GM23338 (cell line): ENCODE measurements around a stretch of chr15.

GRCh38 chr15:61227918-61228582 lies 1.1 kb downstream of the RORA start:
- PRO-cap = no peak
- RAMPAGE, long total RNA = no peak

- PRO-cap = no peak
- RAMPAGE, long total RNA = no peak
Observed at GRCh38 chr15:61747186-61747583, 313.1 kb downstream of the VPS13C start.

- PRO-cap = no peak
- RAMPAGE, long total RNA = no peak
Observed at GRCh38 chr15:61875645-61875942, 184.7 kb downstream of the VPS13C start.

GRCh38 chr15:62163290-62164564 lies 1.4 kb downstream of the C2CD4B start:
- PRO-cap = no peak
- RAMPAGE, long total RNA = no peak

- PRO-cap = no peak
- RAMPAGE, long total RNA = no peak
Observed at GRCh38 chr15:62281669-62282154, 108.6 kb upstream of the TLN2 start.

DNA sequence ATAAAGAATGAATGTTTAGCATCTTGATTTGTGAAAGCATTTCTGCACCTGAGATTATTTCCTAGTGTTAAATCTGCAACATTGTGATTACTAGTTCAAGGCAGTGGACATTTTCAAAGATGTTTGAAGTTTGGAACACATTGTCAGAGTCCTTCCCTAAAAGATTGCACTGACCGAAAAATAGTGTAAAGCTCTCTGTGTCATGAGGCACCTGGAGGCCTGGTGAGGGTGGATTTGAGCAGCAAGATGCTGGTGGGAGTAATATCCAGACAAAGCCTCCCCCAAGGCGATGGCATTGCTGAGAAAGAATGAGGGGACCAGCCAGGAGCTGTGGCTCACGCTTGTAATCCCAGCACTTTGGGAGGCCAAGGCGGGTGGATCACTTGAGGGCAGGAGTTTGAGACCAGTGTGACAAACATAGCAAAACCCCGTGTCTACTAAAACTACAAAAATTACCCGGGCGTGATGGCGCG lies 176.9 kb downstream of the TLN2 start:
- PRO-cap = unidirectional peak, plus-strand start at position 225 of the sequence
- RAMPAGE, long total RNA = no peak

DNA sequence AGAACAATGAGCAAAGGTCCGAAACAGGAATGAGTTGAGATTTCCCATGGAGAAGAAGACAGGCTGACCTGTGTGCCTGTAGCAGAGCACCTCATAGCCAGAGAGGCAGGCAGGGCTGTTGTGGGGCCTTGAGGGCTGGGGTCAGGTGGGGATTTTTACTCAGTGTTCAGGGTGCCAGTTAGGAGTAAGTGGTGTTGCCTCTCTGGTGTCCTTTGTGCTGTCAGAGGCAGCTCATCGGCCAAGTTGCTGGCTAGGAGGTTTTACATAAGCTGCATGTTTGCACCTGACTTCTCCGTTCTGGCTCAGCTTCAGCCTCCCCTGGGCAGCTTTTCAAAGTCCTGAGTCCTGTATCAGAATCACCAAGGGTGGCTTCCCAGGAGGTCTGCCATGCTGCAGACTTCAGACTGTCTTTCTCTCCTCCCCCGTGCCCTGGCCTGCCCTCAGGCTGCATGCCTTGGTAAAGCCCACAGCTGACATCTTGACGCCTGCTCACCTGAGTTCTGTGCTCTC lies 242.6 kb upstream of the TPM1 start:
- PRO-cap = no peak
- RAMPAGE, long total RNA = no peak

- PRO-cap = no peak
- RAMPAGE, long total RNA = no peak
Observed at GRCh38 chr15:62857367-62858083, 185.0 kb upstream of the TPM1 start.

DNA sequence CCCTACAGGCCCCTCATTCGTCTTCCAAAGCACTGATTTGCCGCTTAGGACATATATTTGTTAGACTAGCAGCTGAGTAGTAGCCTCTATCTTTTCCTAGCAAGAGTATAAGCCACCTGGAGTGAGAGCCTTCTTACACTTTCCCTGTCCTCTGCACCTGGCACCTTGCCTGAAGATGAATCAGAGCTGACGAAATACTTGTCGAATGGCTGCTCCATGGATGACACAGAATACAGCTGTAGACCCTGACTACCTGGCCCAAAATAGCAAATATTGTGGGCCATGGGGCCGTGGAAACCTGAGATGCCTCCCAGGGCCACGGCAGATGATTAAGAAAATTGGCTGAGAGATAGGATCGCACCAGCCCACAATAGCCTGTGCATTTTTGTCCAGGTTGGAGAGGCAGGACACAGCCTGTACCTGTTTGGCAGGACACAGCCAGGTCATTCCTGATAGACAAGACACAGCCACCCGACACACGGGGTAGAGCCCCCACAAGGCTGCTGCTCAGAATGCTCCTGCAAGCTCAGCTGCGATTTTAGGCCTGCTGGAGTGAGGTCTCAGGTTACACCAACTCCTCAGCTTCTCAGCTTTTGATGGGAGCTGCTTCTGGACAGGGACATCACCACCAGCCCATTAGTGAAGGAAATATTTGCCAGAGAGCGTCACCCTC lies 23.0 kb upstream of the TPM1 start:
- PRO-cap = unidirectional peak, minus-strand start at position 482 of the sequence
- RAMPAGE, long total RNA = no peak

DNA sequence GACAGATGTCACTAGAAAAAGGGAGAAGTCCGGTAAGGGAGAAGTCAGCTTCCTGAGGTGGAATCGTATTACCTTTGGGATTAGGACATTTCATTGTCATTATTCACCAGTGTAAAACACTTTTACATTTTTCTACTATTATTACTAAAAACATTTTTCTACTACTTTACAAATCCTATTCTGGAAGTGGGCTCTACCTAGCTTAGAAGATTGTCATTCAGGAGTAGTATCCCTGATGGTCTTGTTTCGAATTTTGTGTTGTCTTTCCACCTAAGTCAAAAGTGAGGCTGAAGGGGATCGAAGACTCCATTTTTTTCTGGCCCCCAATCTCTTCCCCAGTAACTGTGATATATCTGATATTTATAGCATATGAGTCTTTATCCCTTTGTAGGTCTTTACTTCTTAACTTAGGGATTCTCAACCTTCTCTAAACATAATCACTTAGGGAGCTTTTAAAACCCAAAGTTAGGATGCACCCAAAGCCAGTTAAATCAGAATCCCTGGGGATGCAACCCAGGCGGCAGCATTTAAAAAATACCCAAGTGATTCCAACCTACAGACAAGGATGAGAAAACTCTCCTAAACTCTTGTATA lies 3.9 kb downstream of the TPM1 start:
- PRO-cap = no peak
- RAMPAGE, long total RNA = no peak

- PRO-cap = bidirectional peak, plus-strand start at chr15:63049144, minus-strand start at chr15:63049114
- RAMPAGE, long total RNA = no peak
Observed at GRCh38 chr15:63048740-63049668, 6.5 kb downstream of the TPM1 start.

- PRO-cap = no peak
- RAMPAGE, long total RNA = no peak
Observed at GRCh38 chr15:63059368-63060244, 17.1 kb downstream of the TPM1 start.

DNA sequence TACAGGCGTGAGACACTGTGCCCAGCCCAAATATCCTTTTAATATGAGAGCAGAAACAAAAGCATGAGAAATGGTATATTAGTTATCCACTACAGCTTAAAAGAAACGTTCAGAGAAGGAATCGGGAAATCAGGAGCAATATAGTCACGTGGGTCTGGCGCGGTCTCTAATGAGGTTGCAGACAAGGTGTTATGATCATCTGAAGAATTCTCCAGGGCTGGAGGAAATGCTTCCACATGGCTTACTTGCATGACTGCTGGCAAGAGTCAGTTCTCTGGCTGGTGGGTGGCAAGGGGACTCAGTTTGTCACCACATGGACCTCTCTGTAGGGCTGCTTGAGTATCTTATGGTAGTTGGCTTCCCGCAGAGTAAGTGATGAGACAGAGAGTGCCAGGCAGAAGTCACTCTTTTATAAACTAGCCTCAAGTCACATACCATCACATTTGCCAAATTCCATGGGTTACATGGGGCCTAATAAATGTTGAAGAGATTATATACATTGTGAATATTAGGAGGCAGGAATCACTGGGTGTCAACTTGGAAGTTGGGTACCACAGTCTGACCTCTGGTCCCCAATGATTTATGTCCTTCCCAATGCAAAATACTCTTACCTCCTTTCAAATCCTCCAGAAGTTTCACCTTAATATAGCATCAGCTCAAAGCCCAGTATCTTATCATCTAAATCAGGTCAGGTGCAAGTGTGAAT lies 14.7 kb downstream of the RPS27L start:
- PRO-cap = no peak
- RAMPAGE, long total RNA = no peak

GRCh38 chr15:63353935-63354432 lies 27.7 kb downstream of the CA12 start:
- PRO-cap = no peak
- RAMPAGE, long total RNA = no peak

GRCh38 chr15:63380521-63380795 lies 1.2 kb downstream of the CA12 start:
- PRO-cap = no peak
- RAMPAGE, long total RNA = no peak

DNA sequence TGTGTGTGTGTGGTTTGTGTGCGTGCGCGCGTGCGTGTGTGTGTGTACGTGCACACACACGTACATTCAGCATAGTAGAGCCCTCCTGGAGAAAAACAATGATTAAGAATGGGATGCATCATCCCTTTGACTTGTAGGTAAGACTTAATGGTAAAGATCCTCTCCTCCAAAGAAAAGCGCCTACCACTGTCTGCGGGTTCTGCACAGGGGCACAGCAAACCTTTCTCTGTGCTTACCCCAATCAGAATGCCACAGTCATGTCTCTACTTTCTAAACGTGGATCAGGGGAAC lies 673 bp downstream of the CA12 start:
- PRO-cap = unidirectional peak, plus-strand start at position 186 of the sequence
- RAMPAGE, long total RNA = no peak

- PRO-cap = no peak
- RAMPAGE, long total RNA = no peak
Observed at GRCh38 chr15:63461985-63462605, 42.3 kb upstream of the USP3 start.

DNA sequence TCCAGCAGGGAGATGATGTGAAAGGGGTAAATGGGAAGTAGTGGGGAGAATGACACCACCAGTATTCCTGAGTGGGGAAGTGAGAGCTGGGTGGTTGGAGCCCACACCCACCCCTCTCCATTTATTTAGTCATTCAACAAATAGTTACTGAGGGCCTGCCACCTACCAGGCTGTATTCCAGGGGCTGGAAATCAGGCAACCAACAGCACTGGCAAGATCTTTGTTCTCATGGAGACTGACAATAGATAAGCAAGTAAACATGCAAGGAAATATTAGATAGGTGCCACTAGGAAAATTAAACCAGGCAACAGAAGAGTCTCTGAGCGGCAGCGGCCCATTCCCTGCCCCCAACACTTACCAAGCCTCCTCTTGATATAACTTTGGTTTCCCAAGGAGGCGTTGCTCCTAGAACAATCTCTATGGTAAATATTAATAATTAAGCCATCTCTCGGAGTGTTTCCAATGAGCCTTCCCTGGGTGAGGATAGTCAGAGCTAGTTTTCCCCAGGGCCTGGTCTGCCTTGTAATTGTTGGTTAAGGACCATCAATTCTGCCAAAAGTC lies 3.6 kb upstream of the USP3 start:
- PRO-cap = no peak
- RAMPAGE, long total RNA = no peak

- PRO-cap = no peak
- RAMPAGE, long total RNA = no peak
Observed at GRCh38 chr15:63539393-63539798, 35.0 kb downstream of the USP3 start.

DNA sequence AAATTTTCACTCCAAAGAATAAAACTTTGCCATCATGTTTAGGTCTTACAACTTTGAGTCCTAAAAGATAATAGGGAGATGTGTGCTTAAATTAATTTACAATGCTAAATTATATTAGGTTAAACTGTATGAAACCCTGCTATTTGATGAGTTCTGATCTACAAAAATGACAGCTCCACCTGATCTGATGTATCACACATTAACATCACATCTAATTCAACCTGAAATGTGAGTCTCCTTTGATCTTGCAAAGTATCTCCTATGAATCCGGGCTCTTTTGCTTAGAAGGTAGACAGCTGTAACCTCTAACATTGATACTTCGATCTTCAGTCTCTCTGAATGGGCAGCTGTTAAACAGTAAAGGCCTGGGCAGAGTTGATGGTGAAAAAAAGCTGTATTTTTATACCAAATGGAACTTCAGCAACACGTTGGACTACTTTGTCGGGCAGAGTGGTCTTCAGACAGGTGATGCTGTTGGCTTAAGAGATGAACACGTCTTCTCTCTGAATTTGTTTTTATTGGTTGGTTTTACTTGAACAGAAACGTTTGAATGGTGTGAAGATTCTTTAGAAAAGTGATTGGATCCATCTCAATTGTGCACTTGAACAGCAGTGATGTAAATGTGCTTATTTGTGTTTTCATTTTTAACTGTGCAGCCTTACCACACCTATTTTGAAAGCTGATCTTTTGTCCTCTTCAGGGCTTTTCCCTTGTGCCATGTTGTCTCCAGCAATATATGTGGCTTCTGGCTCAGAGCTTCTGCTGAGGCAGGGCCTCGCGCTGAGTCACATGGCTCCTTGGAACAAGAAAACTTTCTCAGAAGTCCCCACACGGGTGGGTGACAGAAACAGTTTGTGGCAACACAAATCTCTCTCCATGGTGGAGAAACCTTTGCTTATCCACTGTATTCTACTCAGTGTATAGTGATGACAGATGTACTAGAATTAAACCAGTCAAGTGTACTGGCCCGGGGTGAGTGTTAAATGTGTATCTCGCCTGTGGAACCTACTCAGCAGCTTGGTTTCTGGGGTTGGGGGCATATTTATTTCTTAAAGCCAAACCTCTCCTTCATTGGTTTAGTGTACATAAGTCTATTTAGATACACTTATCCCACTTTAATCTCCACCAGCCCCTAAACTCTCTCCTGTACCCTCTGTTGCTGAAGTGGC lies 3.7 kb upstream of the FBXL22 start:
- PRO-cap = no peak
- RAMPAGE, long total RNA = no peak